LHCN-M2 (cell line): Measurements from ENCODE around the genes TAB2, ZC3H12D, KATNA1 and RAET1E.

DNA sequence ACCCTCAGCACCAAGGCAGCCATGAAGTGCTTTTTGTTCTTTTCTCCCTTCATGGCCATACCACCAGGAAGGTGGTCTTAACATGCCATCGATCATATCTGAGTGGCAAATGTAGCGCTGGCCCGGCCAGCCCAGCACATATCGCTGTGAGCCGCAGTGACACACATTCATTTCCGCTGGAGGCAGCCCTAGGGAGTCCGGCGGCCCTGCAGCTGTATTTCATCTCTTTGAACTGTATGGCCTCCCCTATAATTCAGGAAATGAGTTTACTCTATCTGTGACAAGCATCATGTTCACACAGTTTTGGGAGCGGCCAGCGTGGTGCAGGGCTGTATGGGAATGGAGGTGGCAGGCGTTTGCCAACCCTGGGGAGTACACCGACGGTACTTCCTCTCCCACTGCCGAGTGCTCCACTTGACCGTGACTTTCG lies 257.2 kb upstream of the TAB2 start:
- RAMPAGE, long total RNA, result no peak

GRCh38 chr6:149317236-149318257 lies at the start of gene TAB2:
Gene TAB2 (plus strand): TSS chr6:149317712.
- RAMPAGE, long total RNA, result no peak

DNA sequence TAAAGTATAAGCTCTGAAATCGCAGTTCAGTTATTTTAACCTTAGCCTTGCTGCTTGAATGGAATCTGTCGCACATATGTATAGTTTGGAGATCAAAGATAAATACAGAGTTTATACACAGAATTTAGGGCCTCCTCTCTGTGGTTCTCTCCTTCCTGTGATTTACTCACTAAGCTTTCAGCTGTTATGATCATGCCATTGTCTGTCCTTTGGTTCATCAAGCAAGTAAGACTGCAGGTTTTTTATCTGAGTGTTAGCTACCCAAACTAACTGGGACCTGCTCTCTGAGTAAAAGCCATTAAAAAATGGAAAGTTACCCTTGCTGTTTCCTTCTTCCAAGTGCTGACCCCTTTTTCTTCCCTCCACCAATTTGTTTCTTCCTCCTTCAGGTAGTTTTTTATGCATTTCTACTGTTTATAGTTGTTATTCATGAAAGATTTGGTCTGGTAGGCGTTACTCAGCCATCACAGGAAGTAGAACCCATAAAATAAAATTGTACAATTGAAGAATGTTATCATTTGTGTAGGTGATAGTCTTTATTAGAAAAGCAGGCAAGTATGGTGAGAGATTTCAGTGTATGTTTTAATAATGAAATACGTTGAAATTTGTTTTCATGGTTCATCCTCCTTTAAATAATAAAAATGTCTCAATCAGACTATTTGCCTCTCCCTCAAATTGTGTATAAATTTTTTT lies 33.6 kb upstream of the SUMO4 start:
- RAMPAGE, long total RNA, result no peak

DNA sequence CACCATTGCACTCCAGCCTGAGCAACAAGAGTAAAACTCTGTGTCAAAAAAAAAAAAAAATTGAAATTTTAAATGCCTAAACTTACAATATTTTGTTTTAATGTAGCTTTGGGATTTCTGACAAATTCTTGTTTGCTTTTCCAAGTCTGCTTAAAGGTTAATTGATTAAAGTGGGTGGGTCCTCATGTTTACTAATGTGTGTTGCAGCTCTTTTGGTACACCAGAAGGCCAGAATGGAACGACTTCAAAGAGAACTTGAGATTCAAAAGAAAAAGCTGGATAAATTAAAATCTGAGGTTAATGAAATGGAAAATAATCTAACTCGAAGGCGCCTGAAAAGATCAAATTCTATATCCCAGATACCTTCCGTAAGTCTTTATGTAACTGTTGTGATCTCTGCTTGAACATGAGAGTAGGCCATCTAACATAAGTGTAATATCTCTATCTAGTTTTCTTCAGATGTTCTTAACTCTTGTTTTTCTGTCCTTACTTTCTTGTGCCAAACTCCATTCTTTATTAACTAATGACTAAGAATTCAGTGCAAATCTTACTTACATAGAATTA lies 2.6 kb upstream of the SUMO4 start:
- RAMPAGE, long total RNA, result no peak

DNA sequence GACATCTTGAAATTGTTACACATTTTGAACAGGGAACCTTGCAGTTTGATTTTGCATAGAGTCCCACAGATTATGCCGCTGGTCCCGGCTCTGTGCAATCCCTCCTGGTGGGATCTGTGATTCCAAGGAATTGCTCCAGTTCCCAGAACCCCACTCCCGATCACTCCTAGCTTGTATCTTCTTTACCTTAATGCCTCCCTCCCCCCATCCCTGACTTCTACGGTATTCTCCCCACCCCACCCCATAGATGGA lies 38.4 kb downstream of the ZC3H12D start:
- RAMPAGE, long total RNA, result no peak

DNA sequence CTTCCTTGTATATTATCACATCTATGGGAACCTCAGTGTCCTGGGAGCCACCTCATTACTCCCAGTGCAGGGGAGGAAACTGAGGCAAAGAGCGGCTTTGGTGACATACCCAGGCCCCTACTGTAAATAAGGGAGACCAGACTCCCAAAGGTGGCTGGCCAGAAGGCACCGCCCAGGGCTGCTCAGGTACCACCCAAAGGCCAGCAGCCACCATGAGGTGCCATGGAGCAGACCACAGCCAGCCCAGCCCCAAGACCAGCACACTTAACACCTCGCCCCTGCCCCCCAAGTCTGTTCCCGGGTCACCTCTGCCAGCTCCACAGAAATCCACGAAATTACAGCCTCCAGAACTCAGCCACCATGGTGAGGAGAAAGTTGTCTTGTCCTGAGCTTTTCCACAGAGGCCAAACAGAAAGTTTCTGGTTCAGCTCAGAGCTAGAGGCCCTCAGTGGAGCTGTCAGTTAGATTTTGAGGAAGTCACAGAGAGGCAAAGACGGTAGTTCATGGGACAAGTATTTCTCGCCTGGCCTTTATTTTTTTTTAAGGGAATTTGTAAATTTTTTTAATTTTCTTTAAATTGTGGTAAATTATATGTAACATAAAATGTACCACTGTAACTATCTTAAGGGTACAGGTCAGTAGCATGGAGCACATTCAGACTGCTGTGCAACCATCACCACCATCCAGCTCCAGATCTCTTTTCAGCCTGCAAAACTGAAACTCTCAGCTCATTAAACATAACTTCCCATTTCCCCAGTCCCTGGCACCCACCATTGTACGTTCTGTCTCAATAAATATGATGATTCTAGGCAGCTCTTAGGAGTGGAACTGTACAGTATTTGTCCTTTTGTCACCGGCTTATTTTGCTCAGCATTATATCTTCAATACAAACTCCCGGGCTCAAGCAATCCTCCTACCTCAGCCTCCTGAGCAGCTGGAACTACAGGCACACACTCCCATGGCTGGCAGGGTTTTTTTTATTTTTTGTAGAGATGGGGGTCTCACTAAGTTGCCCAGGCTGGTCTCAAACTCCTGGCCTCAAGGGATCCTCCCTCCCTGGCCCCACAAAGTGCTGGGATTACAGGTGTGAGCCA lies 1.7 kb downstream of the ZC3H12D start:
- RAMPAGE, long total RNA, result no peak

- RAMPAGE, long total RNA, result no peak
These were observed at the start of gene ZC3H12D for GRCh38 chr6:149484340-149485335. Gene ZC3H12D (minus strand): TSS chr6:149485014.

GRCh38 chr6:149505197-149505886 lies 20.5 kb upstream of the ZC3H12D start:
- RAMPAGE, long total RNA, result no peak

DNA sequence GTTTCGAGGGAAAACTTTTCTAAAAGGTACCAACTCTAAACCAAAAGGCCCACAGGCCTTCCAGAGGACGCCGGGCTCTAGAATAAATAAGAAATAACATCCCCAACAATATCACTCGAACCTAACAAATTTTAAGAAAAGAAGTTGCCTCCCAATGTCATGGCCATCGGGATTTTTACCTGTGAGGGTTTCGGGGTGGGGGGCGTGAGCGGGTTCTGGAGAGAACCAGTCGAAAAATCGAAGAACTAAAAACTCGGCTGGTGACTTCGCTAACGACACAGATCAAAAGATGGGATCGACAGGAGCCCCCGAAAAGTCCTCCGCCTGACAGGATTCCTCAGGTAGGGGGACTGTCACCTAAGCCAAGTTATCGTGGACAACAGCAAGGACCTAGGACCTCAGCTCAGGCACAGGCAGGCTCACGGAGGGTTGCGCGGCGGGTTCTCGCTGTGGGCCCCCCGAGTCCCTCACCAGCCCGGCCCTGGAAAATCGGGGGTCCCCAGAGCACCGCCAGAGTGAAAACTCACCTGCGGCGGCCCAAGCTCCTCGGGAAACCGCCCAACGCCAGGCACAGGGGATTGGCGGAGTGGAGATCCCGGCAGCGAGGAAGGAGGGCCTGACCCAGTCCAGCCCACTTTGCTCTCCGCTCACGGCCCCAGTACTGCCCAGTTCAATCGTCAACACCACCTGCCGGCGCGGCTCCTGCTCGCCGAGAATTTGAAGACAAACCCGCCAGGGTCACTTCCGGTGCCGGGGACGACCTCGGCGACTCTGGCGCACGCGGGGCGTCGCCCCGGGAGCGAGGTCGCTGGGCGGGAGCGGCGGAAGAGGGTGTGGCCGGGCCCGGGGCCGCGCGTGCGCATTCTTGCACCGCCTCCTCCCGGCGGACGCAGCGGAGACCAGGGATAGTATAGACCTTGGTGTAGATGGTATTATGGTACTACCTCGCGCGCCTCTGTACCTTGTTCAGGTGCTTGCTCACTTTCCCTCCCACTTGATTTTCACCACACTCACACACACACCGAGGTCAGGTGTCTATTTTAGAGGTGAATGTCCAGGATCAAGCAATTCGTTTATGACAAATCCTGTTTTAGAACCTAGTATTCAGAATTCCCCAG lies at the start of gene KATNA1:
Gene KATNA1 (minus strand): TSS at position 773 of the 1,118 bp plus-strand sequence.
- RAMPAGE, long total RNA, result start-site peak on the minus strand centred at position 769 of the sequence, 27 bp wide, 30 reads

DNA sequence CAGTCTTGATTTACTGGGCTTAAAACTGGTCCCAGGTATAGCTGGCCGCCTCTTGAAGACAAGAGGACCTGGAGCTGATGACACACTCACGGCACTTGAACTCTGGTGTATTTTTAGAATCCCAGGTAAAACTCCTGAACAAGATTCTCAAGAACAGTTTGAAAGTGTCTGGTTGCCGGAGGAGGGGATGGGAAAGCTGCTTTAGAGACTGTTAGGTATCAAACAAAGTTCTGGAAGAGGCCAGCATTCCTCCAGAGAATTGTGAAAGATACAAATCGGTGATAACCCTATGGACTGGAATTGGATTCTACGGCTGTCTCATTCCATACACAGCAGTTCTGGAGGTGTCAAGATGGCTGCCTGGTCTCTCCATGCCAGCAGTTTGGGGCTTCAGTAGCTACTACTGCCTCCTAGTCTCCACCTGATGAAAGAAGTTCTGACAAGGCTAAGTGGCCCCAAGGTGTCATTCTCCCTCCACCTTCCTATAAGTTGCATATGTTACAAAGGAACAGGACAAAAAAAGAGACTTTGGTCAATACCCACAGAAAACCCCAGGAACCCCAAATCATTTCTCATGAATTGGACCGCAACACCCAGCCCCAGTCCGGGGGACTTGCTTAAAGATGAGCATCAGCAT lies 40.5 kb downstream of the LRP11 start:
- RAMPAGE, long total RNA, result no peak

DNA sequence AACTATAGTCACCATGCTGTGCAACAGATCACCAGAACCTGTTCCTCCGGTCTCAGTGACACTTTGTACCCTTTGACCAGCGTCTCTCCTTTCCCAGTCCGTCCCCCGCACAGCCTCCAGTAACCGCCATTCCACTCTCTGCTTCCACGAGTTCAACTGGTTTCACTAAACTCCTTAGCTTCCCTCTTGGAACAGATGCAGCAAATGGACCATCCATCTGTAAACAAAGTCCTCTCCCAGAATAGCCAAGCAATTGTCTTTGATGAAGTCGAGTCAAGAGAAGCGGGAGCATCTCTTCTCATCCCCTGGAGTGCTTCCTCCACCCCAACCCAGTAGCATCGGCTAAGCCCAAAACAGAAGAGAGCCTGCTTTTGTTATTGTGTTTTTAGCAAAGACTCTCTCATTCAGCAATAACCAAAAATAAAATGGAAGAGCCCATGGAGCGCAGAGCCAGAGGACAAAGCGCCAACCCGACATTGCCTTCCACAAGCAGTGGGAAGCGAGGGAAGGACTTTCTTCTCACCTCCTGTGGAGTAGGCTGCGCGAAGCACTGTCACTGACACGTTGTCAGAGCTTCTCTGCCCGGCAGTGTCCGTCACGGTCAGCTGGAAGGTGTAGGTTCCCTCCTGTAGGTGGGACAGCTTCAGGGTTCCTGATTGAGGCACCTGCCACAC lies 21.6 kb downstream of the LRP11 start:
- RAMPAGE, long total RNA, result no peak

GRCh38 chr6:149883895-149884639 lies 13.8 kb downstream of the RAET1E start:
- RAMPAGE, long total RNA, result no peak

DNA sequence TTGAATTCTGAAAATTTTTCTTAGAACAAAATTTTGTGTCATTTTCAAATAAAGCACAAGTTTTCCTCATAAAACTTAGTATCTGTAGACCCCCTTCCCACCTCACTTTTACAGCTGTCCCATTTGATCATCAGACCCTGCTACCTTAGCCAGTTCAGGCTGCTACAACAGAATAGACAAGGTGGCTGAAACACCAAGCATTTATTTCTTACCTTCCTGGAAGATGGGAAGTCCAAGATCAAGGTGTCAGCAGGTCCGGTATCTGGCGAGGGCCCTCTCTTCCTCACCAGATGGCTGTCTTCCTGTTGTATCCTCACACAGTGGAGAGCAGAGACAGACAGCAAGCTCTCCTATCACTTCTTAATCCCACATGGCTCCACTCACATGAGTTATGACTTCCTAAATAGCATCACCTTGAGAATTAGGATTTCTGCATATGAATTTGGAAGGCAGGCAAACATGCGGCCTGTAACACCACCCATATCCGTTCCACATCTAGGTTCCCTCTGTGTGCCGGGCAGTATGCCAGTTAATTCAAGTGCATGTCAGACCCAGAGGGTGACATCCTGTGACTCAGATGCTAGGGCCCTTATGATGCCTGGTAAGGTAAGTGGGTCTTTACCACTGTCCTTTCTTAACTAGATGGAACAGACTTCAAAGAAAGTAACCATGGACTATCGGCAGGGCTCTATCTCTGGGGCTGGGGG lies 2.1 kb downstream of the RAET1E start:
- RAMPAGE, long total RNA, result no peak

- RAMPAGE, long total RNA, result no peak
These were observed at the start of gene RAET1E for GRCh38 chr6:149897924-149898404. Gene RAET1E (minus strand): TSS chr6:149898113.

DNA sequence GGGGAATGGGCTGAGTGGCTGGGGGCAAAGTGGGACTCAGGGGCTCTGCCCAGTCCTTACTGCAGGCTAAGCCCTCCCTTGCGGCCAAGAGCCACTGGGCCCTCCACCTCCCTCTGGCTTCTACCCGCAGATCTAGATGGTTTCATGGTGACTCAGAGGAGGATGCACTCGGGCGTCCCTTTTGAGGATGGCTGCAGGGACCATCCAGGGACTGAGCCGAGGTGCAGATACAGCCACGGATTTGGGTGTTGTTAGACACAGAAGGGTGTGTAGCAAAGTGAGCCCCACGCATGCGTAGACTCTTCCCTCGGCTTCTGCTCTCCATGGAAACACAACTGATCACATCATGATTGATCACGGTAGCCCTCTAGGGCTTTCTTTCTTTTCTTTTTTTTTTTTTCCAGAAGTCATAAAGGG lies 661 bp upstream of the ULBP1 start:
- RAMPAGE, long total RNA, result no peak

DNA sequence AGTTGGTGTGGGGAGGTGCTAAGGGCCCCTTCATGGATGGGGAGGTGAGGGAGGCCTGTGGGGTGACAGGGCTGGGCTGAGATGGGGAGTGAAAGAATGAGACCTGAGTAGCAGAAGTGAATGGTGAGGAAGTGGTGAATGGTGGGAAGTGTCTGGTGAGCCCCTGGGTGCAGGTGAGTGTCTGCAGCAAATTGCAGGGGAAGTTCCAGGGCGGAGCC lies 21.1 kb downstream of the RAET1L start:
- RAMPAGE, long total RNA, result no peak

DNA sequence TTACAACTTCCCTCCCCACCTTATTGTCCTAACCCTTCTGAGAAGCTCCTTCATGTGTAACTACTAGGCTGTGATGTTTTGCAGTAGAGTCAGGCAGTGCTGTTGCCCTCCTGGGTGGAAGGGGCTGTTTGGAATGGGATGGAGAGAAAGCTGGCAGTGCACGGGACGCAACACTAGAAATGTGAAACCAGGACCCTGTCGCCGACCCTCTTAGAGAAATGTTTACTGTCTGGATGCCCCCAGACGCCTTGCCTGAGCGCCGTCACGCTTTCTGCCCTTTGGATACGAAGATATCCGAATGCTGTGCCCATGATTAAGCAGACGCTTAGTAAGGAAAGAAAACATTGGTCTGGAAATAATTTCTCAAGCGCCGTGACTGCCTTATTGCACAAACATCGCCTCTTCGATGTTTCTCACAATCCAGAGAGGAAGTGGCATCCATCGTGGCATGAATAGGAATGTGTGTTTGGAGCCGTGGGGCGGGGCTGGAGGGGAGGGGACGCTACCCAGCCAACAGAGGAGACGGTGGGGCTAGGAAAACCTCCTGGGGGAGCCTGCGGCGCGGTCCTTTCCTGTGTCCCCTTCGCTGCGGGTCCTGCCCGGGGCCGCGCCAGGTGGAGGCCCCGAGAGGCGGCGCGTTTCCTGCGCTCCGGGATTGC lies 636 bp upstream of the PPP1R14C start:
- RAMPAGE, long total RNA, result no peak

DNA sequence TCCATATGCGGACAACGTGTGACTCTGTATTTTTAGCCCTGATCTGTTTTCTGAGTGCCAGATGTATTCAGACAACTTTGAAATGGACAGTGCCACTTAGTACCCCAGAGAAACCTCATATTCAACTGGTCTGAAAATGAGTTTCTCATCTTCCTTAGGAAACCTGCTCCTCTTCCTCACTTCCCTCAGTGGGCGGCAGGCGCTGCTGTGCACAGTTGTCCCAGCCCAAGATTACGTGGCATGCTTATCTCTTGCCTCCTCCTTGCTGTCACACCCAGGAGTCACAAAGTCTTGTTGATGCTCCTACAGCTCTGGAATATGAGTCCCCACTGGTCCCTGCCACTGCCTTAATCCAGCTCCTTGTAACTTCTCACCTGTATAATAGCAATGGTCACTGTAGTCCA lies 8.3 kb downstream of the PPP1R14C start:
- RAMPAGE, long total RNA, result no peak

GRCh38 chr6:150297218-150297535 lies 71.6 kb upstream of the IYD start:
- RAMPAGE, long total RNA, result no peak

DNA sequence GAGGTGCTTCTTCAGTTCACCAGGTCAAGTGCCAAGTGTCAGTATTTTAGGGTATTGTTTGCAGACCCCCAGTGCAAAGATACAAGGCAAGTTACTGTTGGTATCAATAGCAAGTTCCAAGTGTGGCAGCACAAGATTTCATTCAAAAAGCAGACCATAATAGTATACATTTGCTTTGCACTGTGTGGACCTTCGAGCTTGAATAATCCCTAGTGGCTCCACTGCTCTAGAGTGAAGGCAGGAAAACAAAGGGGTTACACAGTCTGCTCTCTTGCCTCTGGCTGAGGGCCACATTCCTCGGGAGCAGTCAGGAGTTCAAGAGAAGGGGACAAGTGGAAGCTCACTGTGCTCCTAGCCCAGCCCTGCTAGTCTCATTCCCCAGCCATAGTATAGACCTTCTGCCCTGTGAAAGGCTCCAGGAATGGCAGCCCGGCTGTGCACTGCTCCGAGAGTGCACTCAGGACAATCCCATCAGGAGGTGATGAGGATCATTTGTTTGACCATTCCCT lies 8.3 kb downstream of the IYD start:
- RAMPAGE, long total RNA, result no peak